ENCODE measurements around a stretch of chr10.

- PRO-cap = no peak
Measured at GRCh38 chr10:28623074-28623940, 54.0 kb upstream of the BAMBI start.

DNA sequence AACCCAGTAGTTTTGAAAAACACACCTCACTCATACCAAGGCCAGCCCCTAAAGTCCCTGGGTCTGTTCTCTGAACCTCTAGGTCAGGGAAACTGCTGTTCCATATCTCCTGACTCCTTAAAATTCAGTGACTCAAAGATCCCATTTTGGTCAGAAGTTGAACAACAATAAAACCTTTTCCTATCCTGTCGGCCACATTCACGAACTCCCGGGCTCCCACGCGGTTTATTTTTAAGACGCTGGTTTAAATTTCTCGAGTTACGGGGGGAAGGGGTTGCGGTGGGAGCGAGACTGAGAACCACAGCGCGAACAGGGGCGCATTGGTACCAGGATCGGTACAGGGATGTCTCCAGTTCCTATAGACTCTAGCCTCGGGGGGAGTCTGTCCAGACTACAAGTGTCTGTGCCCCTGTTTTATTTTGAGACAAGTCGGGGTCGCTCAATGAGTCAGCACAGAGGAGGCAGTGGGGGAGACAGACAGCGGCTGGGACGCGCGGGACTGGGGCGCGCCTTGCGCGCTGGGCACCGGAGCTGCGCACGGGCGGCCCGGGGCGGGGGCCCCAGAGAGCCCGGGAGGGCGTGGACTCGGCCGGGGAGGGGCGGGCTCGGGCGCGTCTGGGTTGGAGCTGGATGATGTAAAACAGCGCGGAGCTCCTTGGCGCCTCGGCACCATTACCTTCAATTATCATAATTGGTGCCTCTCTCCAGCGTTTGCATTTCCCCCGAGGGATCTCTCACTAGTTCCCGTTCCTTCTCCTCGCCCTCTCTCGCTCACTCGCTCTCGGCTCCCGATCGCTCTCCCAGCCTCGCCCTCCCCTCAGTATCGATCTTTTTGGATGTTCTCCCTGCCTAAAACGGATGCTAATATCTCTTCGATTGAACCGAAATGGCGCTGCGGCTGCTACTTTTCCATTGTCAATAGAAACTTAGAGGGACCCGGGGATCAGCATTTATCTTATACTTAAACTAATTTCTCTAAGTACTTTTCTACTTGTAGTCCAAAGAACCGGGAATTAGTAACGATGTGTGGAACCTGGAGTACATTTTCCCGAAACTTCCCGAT is 8.7 kb upstream of the BAMBI start:
- PRO-cap = bidirectional peak, plus-strand start at position 638 of the sequence, minus-strand start at position 524 of the sequence

- PRO-cap = no peak
Measured at GRCh38 chr10:29057634-29058272, 231.1 kb upstream of the LYZL1 start.

DNA sequence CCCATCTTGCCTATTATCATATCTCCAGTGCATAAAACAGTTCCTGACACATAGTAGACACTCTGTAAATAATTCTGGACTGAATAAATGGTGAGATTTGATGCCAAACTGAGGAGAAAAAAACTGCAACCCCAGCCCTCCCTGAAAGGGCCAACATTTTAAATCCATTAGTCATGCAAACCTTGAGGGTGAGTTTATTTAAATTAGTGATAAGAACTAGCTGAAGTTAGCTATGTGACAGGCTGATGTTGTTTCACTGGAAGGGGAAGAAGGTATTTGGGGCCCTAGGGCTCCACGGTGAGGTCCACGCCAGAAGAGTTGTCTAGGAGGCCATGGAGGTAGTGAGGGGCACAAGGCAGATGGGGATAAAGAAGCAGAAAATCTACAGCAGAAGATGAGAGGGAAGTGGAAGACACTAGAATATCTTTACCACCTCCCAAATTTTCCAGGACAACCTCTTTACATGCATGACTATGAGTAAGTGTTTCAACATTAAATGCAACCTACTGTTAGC is 183.3 kb upstream of the LYZL1 start:
- PRO-cap = no peak

- PRO-cap = no peak
Measured at GRCh38 chr10:29324079-29324609, 35.3 kb downstream of the LYZL1 start.

DNA sequence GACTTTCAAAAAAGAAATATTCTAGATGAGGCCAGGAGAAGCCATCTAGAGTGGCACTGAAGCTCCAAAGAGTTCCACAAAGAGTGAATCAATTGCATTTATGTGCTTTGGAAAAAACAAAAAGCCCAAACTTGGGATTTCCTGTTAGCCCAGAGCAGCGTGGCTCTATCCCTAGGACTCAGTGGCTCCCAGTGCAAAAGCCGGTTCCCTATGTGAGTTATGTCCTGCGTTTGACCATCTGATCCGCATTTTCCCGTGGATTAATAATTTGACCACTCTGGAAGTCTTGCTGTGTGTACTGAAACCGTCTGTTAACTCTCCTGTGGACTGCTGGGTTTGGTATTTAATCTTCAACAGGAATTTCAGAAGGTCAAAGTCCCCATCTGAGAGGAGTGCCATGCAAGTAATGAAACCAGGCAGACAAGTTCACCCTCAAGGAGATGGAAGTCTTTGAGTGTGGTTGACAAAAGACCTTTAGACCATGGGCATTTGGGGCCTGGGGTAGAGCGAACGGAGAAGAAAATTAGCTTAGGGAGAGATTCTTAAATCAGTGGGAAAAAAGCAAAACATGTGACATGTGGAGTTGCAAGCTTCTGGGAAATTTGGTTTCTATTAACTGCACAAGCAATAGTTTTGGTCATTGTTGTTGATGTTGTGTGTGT is 38.0 kb downstream of the LYZL1 start:
- PRO-cap = no peak

DNA sequence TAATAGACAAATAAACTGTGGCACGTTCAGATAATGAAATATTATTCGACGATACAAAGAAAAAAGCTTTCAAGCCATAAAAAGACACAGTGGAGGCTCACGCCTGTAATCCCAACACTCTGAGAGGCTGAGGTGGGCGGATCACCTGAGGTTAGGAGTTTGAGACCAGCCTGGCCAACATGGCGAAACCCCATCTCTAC is 129.9 kb downstream of the SVIL start:
- PRO-cap = no peak

GRCh38 chr10:29607470-29608042 is 27.2 kb downstream of the SVIL start:
- PRO-cap = no peak

DNA sequence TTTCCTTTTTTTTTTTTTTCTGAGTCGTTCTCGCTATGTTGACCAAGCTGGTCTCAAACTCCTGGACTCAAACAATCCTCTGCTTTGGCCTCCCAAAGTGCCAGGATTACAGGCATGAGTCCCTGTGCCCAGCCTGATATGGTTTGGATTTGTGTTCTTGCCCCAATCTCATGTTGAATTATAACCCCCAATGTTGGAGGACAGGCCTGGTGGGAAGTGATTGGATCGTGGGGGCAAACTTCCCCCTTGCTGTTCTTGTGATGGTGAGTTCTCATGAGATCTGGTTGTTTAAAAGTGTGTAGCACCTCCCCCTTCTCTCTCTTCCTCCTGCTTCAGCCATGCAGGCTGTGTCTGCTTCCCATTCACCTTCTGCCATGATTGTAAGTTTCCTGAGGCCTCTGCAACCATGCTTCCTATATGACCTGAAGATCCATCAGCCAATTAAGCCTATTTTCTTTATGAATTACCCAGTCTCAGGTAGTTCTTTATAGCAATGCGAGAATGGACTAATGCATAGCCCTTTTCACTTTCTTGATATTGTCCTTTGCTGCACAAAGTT is 18.3 kb upstream of the SVIL start:
- PRO-cap = no peak

GRCh38 chr10:29731572-29732483 is 97.1 kb upstream of the SVIL start:
- PRO-cap = no peak

- PRO-cap = no peak
Measured at GRCh38 chr10:29761662-29762352, 127.0 kb upstream of the SVIL start.

GRCh38 chr10:30039756-30040517 is 19.4 kb downstream of the JCAD start:
- PRO-cap = no peak

DNA sequence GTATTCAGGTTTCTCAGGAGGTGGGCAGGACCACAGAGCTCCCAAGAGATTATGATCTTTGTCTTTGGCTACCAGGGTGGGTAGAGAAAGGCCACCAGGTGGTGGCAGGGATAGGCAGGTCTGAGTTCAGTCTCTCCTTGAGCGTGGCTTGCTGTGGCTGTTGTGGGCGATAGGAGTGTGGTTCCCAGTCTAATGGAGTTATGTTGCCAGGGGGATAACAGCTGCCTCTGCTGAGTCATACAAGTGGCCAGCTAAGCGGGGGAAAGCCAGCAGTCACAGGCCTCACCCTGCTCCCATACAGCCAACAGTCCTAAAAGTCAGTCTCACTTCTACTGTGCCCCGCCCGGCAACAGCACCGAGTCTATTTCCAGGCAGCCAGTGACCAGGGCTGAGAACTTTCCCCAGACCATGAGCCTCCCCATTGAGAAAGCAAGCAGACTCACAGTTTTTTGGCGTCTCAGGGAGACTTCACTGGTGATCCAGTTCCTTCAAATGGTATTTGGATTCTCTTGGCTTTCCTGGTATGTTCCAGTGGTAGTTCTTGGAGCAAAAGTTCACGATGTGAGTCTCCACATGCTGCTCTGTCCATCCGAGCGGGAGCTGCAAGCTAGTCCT is 92.7 kb upstream of the JCAD start:
- PRO-cap = no peak

DNA sequence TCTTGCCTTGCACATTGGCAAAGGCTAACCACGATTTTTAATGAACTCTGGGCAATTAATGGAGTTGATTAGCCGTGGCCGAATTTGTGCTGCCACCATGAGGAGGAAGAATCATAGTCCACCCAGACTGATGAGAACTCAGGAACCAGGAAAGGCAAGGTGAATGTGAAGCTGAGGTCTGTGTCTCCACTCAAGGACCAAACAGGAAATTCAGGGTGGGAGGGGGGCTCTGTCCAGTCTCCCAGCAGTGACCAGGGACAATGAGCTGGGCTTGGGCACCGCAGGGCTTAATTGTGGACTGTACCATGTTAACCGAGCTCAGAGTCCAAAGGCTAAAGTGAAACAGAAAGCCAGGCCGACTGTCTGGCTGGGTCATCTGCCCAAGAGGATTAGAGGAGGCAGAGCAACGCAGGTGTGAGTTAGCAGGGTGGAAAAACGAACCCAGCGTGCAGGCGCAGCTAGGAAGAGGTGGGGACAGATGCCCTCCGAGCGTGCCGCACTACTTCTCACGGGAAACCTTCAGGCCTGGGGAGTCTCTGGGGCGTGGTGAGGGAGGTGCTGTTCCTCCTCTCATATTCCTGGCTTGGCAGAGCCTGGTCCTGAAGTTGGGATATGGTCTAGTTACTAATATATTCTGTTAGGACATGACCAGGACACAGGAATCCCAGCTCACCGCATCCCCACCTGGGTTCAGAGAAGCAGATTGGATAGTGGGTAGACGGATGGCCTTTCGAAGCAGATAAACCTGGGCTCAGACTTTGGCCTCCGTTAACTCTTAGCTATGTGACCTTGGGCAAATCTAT is 127.2 kb upstream of the JCAD start:
- PRO-cap = no peak

DNA sequence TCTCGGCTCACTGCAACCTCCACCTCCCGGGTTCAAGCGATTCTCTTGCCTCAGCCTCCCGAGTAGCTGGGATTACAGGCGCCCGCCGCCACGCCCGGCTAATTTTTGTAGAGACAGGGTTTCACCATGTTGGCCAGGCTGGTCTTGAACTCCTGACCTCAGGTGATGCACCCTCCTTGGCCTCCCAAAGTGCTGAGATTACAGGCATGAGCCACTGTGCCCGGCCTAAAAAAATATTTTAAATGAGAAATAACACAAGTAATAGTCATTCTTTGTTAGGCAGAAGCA is 1.6 kb downstream of the MAP3K8 start:
- PRO-cap = no peak

GRCh38 chr10:30458038-30458322 is 24.0 kb downstream of the MAP3K8 start:
- PRO-cap = no peak

- PRO-cap = unidirectional peak, plus-strand start at chr10:30644782
Measured at GRCh38 chr10:30644685-30645099, 15.1 kb upstream of the LYZL2 start.

DNA sequence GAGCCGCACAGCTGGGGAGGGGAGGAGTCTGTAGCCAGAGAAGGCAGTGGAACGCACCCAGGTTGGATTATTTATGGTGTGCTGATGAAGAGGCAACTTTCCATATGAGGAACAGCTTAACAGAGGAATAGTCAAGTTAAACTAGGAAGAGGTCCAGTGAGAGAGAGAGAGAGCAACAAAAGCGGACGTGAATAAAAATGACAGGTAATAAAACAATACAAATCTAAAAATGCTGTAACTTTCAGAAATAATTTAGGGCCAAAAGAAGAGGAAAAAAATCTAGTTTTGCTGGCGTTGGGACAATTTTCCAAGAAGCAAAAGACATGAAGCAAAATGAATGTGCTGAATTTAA is 190.9 kb downstream of the ZNF438 start:
- PRO-cap = no peak

GRCh38 chr10:31000867-31001324 is 30.8 kb downstream of the ZNF438 start:
- PRO-cap = no peak

- PRO-cap = no peak
Measured at GRCh38 chr10:31075402-31075674, 43.7 kb upstream of the ZNF438 start.